Sternocleidomastoid (tissue), 1 donor: ENCODE results near the gene PPP1R1C.

- PRO-cap = no peak
These were observed 47.9 kb downstream of the PLEKHA3 start for GRCh38 chr2:178528299-178528498.

GRCh38 chr2:178617555-178618208 is 137.4 kb downstream of the PLEKHA3 start:
- PRO-cap = no peak

GRCh38 chr2:179263356-179264467 is 920 bp downstream of the SESTD1 start:
- PRO-cap = bidirectional peak, plus-strand start at chr2:179264219, minus-strand start at chr2:179264000

- PRO-cap = no peak
These were observed 56.6 kb downstream of the CWC22 start for GRCh38 chr2:179950448-179951029.

- PRO-cap = no peak
These were observed 231.7 kb upstream of the CWC22 start for GRCh38 chr2:180238906-180239146.

GRCh38 chr2:181016670-181017175 is 36.3 kb downstream of the UBE2E3 start:
- PRO-cap = no peak

DNA sequence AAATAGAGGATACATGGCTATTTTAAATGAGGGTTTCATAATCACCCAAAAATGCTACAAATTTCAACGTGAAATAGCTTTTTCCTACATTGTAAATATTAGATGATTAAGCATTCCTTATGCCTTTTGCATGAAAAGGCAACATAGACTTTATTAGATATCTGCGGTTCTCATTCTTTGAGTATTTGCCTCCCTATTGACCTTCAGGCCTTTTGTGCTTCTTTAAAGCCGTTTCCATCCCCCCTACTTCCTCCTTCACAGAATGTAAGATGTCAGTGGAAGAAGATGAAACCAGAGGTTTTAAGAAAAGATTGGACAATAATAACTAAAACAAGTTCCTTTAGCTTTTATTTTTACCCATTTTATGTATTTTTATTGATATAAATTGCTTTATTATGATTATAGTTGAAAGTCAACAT is 144.1 kb downstream of the UBE2E3 start:
- PRO-cap = no peak

DNA sequence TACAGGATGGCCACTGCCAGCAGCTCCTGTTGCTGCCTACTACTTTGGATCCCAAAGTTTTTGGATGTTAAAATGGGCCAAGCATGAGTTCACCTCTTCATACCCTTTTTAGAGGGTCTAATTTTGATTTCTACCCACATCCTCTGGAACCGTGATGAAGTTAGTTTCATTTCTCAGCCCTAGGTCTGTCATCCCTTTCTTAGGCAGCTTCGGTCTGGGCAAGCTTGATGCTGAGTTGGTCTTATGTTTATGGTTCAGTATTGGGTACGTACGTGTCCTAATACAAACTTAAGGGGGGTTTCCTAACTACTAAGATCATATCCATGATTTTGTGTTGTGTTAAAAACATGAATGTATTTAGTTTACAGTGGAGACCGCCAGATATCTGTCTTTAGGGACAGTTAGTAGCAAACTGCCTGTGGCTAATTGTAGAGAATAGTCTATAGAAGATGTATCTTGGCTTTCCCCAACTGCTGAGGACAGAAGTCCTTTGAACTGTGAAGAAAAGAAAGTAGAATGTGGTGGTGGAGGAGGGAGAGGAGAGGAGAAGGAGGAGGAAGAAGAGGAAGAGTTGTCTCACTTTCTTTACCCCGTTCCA is 184.9 kb downstream of the UBE2E3 start:
- PRO-cap = no peak

DNA sequence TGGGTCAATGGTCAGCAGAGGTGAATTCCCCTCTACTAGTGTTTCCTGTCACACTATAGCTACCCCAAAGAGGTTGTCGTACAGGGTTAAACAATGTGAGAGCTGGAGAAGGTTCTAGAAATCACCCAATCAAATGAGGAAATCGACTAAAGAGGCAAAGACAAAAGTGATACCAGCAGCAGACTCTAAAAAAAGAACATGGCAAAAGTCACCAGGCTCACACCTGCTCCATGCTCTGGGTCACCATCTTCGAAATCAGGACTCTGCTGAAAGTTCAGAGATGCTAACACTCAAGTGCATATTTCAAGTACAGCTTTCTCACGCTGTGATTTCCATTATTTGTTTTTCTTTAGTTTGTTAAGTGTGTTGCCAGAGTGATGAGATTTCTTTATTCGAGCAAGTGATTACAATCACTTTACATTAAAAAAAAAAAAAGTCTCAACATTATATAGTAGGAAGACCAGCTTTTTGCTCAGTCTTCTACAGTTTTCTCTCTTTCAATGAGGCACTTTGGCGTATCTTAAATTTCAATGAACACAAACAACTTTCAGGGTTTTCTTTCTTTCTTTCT is 144.5 kb upstream of the ITGA4 start:
- PRO-cap = no peak

DNA sequence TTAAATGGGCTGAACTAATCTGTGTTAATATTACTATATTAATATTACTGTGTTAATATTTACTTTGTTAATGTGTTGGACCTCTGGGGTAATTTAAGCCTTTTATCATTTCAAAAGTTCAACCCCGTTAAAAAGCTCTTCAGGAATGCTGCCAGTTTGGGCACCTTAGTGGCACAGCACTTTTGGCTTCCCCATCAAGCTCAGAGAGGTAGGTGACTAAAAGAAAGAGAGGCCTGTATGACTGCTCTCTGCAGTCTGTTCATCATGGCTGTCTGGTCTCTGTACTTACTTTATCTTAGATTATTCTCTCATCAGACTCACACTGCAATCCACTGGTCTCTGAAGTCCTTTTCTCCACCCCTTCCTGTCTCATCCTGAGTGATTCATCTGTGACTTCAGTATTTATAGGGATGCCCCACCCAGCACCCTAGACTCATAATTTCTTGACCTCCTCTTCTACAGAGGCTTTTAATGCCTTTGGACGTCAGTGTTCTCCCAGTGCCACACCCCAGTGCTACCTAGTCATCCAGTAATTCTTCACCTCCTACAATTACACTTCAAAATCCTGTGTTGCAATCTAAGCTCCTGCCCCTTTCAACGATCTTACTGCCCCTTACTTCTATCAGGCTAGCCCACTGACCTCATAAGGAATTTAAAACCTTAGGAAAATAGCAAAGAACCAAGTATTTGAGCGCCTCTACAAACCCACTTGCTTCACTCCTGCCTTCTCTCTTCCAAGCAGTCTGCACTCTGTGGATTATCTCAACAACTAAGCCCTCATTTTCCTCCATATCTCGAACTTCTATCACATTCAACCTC is 14.9 kb upstream of the ITPRID2 start:
- PRO-cap = no peak

- PRO-cap = no peak
These were observed 1.6 kb downstream of the ITPRID2 start for GRCh38 chr2:181893002-181893582.

DNA sequence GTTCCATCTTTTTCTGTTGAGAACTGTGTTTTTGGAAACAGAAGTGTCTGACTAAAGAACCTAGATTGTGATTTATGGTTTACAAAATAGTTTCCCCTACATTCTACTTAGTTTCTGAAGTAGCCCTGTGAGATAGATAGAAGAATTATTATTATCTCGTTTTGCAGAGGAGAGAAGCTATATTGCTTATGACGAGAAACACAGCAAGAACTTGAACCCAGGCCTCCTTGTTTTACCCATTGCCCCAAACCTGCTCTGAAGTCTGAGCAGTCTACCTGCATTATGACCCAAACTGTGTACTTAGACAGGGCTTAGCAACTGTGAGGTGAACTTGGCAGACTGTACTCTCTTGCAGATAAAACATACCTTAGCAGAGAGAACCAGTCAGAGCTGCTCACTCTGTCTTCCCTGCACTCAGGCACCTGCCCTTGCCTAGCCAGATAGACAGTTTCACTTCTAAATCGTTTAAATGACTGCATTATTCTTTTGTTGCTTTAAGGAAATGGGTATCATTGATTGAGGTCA is 20.2 kb downstream of the ITPRID2 start:
- PRO-cap = no peak

DNA sequence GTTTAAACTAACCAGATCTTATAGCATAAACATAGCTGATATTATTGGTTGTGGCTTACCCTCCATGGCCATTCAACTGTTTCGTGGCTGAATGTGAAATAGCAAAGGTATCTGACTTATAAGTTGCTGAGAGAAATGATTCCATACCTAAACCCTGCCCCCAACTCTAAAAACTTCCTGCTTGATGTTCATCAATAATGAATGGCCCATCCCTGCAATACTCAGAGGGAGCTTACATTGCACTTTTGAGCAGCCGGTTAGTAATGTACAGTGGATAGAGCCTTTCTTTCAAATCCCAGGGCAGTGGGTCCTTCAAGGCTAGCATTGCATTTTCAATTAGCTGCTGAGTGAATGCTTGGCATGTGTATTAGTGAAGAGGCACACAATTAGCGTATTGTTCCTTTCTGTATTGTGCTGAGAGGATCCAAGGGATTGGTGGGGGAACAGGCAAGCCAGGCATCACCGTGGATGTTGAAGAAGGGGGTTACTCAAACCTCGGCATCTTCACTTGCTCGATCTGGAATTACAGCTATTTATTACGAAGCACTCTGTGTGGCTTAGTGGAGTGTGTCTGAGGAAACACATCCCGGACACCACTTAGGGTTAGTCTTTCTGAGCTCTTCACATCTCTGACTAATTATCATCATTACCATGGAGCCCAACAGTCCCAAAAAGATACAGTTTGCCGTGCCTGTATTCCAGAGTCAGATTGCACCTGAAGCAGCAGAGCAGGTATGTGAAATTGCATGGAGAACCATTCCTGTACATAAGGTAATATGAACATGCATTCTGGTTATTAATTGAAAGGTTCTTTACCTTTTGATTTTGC is at the start of gene PPP1R1C:
Gene PPP1R1C, plus strand, starts transcription at position 394 of the 829 bp plus-strand sequence.
- PRO-cap = no peak

- PRO-cap = no peak
These were observed 70.2 kb downstream of the PPP1R1C start for GRCh38 chr2:182055859-182056332.

DNA sequence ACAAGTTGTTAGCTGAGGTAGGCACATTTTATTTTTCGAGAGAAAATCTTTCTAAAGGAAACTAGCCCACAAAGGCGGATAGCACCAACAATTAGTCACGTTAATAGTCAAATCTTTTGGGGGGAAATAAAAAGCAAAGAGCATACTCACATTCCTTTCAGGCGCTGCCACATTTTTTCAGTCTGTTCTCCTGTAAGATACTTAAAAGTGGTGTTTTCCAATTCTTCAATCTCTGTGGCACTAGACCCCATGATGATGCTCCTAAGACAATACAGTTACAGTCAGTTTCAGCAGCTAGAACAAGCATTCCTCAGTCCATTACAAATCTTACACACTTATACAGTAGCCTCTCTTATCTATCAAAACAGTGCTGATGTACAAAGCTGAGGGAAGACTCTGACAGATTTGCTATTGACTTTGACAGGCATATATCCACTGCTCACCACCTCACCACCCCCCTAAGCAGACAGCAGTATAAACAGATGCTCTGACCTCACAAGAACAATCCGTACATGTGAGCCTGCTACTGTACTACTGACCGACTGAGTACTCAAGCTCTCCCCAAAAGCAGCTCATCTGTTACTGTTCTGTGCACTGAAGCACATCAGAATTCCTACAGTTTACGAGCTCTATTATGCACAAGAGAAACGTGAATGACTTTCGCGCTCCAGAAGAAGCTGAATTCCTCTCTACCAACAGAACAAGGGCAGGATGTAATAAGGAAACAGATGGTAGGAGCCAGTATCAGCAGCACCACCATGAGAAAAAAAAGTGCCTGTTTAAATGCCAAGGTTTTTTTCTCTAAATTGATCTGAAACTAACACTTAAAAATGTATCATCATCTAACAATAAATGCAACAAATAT is 95.5 kb upstream of the PDE1A start:
- PRO-cap = no peak

DNA sequence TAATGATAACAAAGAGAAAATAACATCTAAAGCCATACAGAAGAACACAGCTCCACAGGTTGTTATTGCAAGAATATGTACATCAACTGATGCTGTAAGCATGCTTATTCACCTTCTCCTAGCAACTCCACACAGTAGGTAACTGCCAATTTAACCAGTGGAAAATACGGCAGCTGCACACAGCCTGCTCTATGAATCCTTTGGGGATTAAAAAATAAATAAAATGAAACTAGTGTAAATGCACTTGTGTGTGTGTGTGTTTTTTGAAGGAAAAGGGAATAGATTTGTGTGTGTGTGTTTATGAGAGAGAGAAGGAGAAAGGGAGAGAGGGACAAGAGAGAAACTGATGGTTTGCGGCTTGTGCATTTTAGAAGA is 96.1 kb upstream of the PDE1A start:
- PRO-cap = no peak

- PRO-cap = no peak
These were observed 46.8 kb upstream of the FRZB start for GRCh38 chr2:182913234-182913568.

- PRO-cap = no peak
These were observed 76.2 kb downstream of the NCKAP1 start for GRCh38 chr2:182962086-182962444.

GRCh38 chr2:182973923-182974911 is 64.0 kb downstream of the NCKAP1 start:
- PRO-cap = no peak

- PRO-cap = no peak
These were observed 1.2 kb downstream of the NCKAP1 start for GRCh38 chr2:183037074-183037482.